Neuron (in vitro differentiated cells): ENCODE data around the genes TRPV5, TMEM139, CNTNAP2 and ZNF777.

- PRO-cap: no peak
Observed at GRCh38 chr7:142933659-142933983, at the start of gene TRPV5. Gene TRPV5, minus strand, starts transcription at chr7:142933746.

DNA sequence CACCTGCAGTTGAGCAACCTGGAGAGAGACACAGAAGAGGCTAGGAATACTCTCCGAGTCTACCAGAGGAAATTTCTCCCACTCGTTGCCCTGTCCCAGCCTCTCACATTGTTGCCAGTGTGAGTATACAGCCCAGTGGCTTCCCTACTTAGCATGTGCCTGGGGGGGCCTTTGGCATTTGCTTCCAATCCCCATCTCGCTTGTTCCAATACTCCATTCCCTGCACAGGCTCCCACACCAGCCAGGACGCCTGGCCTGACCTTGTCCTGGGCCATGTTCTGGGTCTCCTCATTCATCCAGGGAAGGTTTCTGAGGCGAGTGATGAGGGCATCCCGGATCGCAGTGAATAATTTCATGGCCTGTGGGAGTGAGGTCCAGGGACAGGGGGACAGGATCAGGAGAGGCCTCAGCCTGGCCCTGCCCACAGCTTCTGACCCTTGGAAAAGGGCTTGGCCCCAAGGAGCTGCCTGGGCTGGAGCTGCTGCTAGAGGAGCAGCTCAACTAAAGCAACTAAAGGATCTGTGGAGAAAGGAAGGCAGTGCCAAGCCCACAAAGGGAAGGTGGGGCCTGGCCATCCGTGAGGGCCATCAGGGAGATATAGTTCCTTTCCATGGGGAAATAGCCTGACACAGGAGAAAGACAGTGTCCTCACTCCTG lies 5.2 kb downstream of the LLCFC1 start:
- PRO-cap: no peak

GRCh38 chr7:143284428-143285295 lies at the start of gene TMEM139:
Gene TMEM139, plus strand, starts transcription at chr7:143284958.
- PRO-cap: no peak

GRCh38 chr7:143285830-143287100 lies 1.5 kb downstream of the TMEM139 start:
- PRO-cap: no peak

DNA sequence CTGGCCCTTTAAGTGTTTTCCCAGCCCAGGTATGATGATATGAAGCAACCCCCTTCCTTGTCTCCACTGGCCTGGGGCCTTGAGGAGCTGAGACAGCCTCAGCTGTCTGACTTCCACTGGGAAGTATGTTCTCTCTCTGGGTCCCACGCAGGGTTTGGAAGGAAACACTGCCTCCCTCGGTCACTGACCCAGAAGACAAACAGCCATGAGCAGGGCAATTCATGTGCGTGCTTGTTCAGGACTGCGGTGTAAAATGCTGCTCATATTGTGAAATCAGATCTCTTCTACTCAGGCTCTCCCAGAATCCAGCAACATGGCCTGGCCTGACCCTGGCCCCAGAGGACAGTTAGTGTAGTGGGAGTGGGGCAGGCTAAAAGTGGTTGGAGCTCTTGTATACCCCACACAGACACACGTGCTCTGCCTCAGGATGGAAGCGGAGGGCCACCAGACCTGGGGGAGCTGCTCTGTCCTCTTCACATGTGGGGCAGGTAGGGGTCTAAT lies 2.8 kb downstream of the CLCN1 start:
- PRO-cap: no peak

- PRO-cap: no peak
Observed at GRCh38 chr7:143522555-143522870, 44.8 kb downstream of the TAS2R41 start.

DNA sequence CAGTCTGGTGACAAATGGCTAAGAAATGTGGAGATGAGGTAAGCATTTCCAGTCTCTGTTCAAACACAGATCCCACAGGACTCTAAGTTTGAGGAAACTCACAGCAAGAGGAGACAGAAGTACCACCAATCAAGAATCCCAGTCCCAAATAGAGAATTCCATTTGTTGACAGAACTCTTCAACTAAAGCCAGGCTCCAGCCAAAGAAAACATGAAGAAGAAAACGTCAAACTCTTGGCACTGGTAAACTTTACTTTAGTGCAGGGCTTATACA lies 49.1 kb upstream of the CTAGE6 start:
- PRO-cap: no peak

- PRO-cap: bidirectional peak, plus-strand start at chr7:143885131, minus-strand start at chr7:143885132; bidirectional peak, plus-strand start at chr7:143885490, minus-strand start at chr7:143885322
Observed at GRCh38 chr7:143884977-143885824, 16.8 kb downstream of the TCAF1 start.

GRCh38 chr7:145997075-145997468 lies 119.5 kb upstream of the CNTNAP2 start:
- PRO-cap: no peak

GRCh38 chr7:146116133-146116895 lies at the start of gene CNTNAP2:
Gene CNTNAP2, plus strand, starts transcription at chr7:146116801.
- PRO-cap: bidirectional peak, plus-strand start at chr7:146116642, minus-strand start at chr7:146116489

- PRO-cap: no peak
Observed at GRCh38 chr7:147260715-147261129, 1144.1 kb downstream of the CNTNAP2 start.

DNA sequence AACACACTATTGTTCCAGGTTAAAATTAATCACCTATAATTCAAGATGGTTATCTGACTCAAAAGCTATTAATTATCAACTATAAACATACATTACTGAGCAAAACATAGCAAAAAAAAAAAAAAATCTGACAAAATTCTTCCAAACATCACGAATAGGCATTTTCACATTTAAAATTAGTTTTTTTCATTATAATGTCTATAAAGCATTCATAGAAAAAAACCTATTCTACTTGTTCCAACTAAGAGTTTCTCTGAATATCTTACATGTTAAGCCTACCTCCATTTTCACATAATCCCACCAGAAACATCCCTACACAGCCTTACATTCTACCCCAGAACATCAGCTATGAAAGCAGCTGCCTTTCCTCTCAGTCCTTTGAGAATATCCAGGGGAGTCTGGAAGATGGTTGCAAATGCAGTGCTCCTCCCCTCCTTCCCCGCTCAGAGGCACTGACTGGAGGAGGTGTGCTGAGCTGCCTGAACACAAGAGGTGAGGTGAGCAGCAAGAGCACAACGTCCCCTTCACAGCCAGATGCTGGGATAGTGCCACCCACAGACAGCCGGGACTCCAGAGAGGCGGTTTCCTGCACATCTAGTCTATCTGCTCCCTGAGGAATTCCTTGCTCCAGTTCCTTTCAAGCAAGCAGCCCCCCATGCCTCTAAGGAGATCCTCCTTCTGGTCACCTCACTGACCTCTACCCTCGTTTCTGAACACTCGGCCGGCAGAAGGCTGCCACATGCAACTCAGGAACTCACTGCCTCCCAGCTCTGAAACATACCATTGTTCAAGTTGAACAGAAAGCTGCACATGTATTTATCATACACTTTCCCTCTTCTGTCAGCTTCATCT lies 74.3 kb downstream of the EZH2 start:
- PRO-cap: no peak

GRCh38 chr7:148987075-148987381 lies 41.3 kb downstream of the PDIA4 start:
- PRO-cap: bidirectional peak, plus-strand start at chr7:148987576, minus-strand start at chr7:148987248

GRCh38 chr7:149197633-149198048 lies 2.3 kb downstream of the ZNF282 start:
- PRO-cap: no peak

DNA sequence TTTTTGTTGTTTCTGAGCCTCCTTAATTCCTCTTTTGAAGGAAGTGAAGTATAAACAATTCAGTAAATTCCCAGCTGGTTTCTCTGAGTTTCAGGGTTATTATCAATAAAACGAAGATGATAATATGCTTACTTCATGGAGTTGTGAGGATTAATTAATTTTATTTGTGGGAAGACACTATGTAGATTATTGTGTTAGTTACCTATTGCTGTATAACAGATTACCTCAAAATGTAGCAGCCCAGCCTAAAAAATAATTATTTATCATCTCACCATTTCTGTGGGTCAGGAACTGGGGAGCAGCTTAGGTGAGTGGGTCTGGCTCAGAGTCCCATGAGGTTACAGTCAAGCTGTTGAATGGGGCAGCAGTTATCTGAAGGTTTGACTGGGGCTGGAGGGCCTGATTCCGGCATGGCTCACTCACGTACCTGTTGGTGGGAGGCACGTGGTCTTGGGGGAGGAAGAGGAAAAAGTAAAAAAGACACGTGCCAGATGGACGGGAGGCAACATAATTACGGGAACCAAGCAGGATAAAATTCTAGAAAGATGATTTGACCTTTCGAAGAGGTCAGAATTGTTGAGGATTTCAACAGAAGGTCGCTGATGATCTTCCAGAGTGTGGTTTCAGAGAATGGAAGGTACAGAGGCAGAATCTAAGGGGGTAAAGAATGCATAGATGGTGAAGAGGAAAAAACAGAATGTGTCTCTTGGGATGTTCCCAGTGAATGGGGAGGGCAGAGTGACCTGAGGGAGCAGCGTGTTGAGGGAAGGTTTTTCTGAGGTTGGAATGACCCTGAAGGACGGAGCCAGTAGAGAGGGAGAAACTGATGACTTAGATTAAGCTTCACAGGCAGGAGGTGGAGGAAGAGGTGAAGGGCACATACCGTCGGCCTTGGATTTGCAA lies 8.6 kb downstream of the ZNF282 start:
- PRO-cap: no peak

GRCh38 chr7:149283955-149284674 lies 22.1 kb downstream of the ZNF783 start:
- PRO-cap: no peak

DNA sequence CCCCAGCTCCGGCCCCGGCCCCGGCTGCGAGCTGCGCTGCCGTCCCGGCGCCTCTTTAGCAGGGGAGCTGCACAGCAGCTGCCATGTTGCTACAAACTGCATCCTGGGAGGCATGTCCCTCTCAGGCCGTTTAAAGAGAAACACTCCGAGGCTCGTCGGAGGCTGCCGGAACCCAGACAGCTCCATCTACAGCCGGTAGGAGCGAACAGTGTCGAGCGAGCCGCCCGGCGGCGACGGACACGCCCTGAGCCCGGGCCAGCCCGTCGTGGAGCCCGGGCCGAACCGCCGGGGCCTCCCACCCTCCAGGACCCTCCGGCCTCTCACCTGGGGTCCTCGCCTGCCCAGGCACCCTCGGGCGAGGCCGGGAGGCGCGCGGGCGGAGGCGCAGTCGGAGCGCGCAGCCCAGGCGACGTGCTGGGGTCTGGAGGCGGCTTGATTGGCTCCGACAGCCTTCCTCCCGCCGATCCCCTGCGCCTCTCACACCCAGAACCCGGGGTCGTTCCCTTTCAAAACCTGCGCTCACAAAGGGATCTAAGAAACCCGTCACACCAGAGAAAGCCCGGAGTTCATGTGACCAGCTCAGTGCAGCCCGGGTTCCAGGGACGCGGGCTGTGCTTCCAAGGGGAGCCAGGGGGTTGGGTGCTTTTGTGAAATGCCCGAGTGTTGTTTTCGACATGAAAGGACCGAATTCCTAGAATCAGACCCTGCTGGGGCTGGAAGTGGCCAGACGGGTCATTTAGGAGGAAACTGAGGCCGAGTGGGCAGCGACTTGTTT lies at the start of gene ZNF777:
Gene ZNF777 (minus strand): TSS at position 572 of the 775 bp plus-strand sequence.
- PRO-cap: bidirectional peak, plus-strand start at position 257 of the sequence, minus-strand start at position 415 of the sequence

- PRO-cap: no peak
Observed at GRCh38 chr7:149583942-149584819, 86.6 kb upstream of the ZNF746 start.

GRCh38 chr7:149588198-149589281 lies 90.9 kb upstream of the ZNF746 start:
- PRO-cap: no peak

GRCh38 chr7:149612907-149613612 lies 101.7 kb upstream of the KRBA1 start:
- PRO-cap: no peak